ENCODE results near the genes WNT3A and RNF187.

- PRO-cap = no peak
Measured at GRCh38 chr1:227793739-227794261, 21.7 kb upstream of the PRSS38 start.

DNA sequence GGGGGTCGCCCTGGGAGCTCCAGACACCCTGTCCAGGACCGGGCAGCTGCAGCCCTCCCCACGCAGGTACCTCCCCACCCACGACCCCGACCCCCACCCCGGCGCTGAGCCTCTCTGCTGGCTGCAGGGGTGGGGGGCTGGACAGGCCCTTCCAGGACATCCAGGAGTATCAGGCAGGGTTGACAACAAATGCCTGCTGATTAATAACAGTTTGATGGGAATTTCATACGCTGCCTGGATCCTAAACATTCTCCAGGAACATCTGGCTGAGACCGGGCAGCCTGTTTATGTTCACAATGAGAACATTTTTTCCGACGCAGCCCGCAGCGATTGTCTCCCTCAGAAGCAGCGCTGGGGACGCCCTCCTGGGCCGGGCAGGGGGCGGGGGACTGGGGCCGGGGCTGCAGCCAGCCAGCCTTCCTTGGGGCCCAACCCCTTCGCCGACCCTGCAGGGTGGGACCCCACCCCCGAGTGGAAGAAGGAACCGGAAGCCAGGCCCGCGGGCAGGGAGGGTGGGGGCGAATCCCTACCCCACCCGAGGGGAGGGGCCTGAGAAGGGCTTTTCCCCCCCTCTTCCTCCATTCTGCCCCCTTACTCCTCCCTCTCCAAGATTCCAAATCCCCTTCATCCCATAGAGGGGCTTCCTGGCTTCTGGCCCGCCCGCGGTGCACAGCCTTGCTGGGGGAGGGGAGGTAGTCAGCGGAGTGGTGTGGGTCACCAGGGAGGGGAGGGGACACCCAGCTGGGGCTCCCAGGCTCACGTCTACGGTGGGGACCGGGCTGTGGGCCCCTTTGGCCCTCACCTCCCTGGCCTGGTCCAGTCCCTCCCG lies 60.7 kb downstream of the WNT9A start:
- PRO-cap = no peak

DNA sequence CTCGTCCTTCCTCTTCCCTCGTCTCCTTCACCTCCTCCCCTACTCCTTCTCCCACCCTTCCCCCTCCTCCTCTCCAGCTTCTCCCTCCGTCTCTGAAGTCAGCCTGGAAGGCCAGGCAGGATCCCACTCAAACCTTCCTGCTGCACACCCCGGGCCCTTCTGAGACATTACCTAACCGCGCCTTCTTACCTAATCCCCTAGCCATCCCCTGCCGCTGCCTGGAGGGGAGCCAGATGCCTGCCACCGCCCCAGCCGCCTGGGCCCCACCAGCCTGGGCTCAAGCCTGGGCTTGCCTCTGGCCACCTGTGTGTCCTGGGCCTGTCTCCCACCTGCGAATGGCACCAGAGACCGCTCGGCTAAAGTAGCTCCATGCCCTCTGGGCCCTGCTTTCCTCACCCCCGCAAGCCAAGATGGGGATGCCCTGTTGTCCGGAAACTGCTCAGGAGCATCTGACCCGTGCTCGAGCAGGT lies 32.0 kb downstream of the WNT9A start:
- PRO-cap = no peak

DNA sequence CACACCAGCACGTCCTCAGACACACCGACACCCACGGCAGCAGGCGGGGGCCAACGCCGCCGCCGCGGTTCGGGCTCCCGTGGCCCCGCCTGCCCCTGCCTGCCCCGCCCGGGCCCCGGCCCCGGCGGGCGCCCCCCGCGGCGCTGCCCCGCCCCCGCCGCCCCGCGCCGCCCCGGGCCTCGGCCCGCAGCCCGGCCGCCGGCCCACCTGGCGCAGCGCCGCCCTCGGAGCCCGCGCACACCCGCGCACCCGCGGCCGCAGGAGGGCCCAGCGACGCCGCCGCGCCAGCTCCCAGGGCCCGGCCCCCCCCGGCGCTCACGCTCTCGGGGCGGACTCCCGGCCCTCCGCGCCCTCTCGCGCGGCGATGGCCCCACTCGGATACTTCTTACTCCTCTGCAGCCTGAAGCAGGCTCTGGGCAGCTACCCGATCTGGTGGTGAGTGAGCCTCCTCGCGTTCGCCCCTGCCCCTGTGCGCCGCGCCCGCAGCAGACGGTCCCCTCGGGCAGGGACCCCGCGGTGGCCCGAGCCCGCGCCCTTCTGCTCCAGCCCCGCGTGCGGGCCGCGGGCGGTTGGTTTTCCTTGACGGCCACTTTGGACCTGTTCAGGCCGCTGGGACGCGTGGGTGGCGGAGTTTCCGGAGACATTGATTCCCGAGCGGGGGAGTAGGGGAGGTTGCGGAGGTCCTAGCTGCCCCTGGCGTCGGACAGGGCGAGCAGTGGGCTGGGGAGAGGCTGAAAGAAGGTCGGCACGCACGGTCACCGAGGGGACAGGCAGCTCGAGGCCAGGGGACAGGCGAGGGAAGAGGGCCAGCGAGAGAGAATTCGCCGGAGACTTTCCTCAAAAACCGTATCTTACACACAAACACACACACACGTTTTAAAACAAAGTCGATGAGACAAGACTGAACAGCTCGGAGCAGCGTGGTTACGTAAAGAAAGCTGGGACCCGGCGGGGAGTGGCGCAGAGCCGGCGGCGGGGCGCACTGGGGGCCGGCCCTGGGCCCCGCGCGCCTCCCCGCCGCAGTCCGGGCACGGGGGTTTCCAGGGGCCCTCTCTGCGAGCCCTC lies at the start of gene WNT3A:
WNT3A (plus strand) TSS at position 234 of the 1,065 bp plus-strand sequence.
- PRO-cap = no peak

DNA sequence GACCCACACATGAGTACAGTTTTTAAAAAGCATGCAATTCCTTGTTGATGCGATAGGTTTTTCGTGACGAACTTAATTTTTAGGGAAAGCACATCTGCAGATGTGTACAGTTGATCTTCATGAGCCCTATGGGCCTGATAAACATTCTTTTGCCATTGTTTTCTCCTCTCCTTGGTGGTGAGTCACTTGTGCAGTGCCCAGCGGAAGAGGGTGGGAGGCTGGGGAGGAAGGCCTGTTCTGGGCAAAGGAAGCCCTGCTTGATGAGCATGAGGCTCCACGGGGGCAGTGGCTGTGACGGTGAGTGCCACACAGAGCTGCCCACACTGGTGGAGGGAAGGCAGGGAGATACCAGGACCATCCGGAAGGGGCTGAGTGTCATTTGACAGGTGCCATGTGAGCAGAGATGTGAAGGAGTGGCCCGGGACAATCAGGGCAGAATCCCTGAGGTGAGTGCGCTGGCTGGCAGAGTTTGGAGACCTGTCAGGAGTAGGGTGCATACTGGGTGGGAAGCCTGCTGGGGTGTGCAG lies 5.4 kb downstream of the ARF1 start:
- PRO-cap = no peak

- PRO-cap = bidirectional peak, plus-strand start at chr1:228102545, minus-strand start at chr1:228102394
Measured at GRCh38 chr1:228101961-228102612, 1.0 kb downstream of the C1orf35 start.

DNA sequence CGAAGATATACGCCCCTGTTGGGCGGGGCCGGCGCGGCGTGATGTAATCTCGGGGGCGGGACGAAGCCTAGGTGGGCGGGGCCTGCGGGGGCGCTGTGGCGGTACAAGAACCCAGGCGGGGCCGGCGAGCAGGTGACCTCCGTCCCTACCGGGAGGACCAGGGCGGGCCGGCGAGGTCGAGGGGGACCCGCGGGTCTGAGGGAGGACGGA lies 174 bp upstream of the MRPL55 start:
- PRO-cap = bidirectional peak, plus-strand start at position 104 of the sequence, minus-strand start outside the sequence

- PRO-cap = no peak
Measured at GRCh38 chr1:228142089-228142828, 2.2 kb downstream of the GUK1 start.

DNA sequence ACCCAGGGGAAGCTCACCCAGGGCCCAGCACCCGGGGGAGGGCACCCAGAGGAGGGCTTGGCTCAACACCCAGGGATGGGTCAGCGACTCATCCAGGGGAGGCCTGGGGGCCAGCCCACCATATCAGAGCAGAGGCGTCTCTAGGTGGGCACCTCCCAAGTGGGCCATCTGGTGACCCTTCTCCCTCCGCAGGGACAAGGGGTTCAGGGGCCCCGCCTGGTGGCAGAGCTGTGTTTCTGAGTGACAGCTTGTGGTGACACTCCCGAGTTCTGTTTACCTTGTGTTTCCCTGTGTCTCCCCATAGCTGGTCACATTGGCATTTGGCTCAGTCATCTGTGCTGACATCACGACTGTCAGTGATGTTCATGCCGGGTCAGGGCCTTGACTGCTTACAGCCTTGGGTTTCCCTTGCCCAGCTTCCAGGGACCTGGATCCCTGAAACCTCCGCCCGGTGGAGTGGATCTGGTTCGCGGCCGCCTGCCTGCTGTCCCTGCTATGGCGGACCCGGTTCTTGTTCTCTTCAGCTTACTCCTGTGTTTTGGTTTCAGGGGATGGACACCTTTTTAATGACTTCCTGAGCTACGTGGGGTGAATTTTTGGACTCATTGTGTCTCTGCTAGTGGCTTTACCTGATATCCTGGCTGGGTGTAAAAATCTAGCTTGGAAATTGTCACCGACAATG lies 906 bp downstream of the IBA57 start:
- PRO-cap = no peak

DNA sequence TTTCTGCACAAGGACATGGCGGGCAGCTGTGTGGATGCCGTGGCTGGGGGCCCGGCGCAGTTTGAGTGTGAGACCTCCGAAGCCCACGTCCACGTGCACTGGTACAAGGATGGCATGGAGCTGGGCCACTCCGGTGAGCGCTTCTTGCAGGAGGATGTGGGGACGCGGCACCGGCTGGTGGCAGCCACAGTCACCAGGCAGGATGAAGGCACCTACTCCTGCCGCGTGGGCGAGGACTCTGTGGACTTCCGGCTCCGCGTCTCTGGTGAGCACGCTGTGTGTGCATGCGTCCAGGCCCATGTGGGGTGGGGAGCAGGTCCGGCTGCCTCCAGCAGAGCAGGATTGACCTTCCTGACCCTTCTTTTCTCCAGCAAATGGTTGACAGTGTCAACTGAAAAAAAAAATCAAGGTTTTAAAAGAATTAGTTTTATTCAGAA lies 9.2 kb downstream of the OBSCN start:
- PRO-cap = no peak

DNA sequence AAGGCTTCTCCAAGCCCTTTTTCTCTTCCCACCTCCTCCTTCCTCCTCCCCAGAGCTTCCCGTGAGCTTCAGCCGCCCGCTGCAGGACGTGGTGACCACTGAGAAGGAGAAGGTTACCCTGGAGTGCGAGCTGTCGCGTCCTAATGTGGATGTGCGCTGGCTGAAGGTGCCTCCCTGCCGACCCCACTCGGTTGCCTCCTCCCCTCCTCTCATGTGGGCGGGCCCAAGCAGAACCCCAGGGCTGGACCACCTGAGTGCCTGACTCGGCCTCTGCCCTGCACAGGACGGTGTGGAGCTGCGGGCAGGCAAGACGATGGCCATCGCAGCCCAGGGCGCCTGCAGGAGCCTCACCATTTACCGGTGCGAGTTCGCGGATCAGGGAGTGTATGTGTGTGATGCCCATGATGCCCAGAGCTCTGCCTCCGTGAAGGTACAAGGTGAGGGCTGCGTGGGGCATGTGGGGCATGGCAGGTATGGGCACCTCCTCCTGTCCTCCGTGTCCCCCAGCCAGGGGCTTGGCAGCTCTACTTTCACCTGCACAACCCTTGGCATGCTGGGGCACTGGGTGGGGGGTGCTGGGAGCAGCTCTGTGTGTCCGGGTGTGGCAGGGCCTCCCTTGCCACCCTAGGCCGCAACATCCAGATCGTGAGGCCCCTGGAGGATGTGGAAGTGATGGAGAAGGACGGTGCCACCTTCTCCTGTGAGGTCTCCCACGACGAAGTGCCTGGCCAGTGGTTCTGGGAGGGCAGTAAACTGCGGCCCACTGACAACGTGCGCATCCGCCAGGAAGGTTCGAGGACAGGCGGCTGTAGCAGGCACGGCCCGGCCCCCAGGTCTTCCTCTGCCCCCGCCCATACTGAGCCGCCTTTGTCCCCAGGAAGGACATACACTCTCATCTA lies 69.3 kb downstream of the OBSCN start:
- PRO-cap = no peak

- PRO-cap = no peak
Measured at GRCh38 chr1:228360020-228360572, 46.5 kb downstream of the TRIM11 start.

DNA sequence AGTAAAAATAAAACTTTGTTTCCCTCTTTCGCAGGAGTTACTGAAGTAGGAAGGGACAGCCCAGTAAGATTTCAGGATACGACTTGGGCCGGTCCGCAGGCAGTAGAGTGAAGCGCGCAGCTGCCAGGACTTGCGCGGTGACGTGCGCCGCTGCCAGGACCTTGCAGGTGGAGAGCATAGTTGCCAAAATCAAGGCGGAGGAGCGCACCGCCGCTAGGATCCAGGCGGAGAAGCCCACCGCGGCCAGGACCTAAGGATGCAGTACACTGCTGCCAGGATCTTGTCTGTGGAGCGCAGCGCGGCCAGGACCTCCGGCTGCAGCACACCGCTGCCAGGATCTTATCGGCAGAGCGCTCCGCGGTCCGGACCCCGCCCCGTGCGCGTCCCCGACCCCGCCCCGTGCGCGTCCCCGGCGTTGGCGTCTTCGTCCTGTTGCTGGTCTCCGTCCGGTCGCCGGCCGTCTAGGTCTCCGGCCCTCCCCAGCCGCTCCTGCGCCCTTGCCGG lies at the start of gene RNF187:
RNF187 (plus strand) TSS at position 415 of the 504 bp plus-strand sequence.
- PRO-cap = bidirectional peak, plus-strand start at position 421 of the sequence, minus-strand start at position 109 of the sequence

GRCh38 chr1:228487472-228488544 lies 626 bp downstream of the RNF187 start:
- PRO-cap = bidirectional peak, plus-strand start at chr1:228488208, minus-strand start at chr1:228488103

GRCh38 chr1:228490212-228491092 lies 3.3 kb downstream of the RNF187 start:
- PRO-cap = bidirectional peak, plus-strand start at chr1:228490639, minus-strand start at chr1:228490528

DNA sequence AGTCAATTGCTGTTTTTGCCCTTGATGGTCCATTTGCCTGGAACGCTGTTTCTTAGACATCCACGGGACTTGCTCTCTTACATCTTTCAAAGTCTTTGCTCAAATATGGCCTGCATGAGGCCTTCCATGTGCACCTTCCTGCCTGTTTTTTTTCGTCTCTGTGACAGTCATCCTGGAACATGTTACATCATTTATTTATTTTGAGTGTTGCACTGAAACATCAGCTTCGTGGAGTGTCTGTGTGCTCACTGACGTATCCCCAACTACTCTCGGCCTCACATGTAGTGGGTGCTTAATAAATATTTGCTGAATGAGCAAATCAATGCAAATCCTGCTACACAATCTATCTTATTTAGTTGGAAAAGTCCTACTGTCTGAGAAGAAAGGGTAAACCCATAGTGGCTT lies 11.4 kb upstream of the RHOU start:
- PRO-cap = no peak

- PRO-cap = no peak
Measured at GRCh38 chr1:228745413-228746190, 10.3 kb downstream of the RHOU start.

- PRO-cap = no peak
Measured at GRCh38 chr1:228830922-228831512, 95.7 kb downstream of the RHOU start.

- PRO-cap = no peak
Measured at GRCh38 chr1:228842000-228842712, 106.9 kb downstream of the RHOU start.

DNA sequence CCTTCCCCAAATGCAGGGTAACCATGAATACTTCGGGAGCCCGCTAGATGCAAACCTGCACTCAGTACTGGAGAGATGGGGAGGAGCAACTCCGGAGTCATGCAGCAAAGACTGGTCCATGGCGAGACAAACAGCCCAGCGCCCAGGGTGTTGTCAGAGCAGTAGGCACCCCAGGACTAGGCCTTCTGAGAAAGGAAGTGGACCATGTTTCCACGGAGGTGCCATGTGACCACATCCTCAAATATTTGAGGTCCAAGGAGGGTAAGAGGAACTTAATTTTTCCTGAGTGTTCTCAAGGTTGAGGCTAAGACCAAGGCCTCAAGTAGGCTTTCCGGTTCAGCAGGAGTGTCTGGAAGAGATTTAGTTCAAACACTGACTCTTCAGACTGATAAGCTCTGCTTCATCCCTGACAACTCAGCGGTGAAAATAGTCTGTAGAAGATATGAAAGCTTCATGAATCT lies 186.2 kb downstream of the RHOU start:
- PRO-cap = no peak